Fibroblast of the aortic adventitia (primary cell): Measurements from ENCODE around the gene TMEM185B.

- CAGE, long polyA plus RNA, result no peak
Measured at GRCh38 chr2:113390159-113390906, 47.2 kb upstream of the ZNG1B start.

DNA sequence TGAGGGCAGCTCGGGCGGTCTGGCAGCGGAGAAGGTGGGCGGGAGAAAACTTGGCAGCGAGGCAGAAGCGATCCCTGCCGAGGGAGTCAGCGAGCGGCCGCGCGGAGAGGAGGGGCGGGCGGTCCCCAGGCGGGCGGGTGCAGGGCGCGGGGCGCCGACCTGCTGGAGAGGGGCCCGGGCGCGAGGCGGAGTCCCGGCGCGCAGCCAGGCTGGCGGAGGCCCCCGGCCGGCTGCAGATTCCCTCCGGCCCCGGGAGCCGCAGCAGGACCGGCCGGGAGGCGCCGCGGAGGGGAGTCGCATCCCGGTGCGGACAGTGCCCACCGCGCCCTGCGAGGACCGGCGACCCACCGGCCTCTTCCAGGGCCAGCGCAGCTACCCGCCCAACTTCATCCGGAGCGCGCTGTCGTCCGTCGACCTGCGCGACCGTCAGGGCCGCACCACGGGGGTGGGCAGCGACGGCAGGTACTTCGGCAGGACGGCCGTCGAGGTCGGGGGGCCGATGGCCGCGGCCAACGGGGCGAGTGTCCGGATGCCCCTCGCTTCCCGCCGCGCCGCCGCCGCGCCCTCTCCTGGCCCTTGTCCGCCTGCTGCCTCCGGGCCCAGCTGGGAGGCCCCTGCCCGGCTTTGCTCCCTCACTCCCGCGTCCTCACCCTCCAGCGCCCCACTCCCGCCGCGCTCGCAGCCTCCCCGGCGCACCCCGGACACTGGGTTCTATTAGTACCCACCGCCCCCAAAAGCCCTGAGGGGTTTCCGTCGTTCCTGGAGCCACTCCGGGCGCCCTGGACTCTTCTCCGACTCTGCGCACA lies 43.4 kb downstream of the FOXD4L1 start:
- CAGE, long polyA plus RNA, result no peak

DNA sequence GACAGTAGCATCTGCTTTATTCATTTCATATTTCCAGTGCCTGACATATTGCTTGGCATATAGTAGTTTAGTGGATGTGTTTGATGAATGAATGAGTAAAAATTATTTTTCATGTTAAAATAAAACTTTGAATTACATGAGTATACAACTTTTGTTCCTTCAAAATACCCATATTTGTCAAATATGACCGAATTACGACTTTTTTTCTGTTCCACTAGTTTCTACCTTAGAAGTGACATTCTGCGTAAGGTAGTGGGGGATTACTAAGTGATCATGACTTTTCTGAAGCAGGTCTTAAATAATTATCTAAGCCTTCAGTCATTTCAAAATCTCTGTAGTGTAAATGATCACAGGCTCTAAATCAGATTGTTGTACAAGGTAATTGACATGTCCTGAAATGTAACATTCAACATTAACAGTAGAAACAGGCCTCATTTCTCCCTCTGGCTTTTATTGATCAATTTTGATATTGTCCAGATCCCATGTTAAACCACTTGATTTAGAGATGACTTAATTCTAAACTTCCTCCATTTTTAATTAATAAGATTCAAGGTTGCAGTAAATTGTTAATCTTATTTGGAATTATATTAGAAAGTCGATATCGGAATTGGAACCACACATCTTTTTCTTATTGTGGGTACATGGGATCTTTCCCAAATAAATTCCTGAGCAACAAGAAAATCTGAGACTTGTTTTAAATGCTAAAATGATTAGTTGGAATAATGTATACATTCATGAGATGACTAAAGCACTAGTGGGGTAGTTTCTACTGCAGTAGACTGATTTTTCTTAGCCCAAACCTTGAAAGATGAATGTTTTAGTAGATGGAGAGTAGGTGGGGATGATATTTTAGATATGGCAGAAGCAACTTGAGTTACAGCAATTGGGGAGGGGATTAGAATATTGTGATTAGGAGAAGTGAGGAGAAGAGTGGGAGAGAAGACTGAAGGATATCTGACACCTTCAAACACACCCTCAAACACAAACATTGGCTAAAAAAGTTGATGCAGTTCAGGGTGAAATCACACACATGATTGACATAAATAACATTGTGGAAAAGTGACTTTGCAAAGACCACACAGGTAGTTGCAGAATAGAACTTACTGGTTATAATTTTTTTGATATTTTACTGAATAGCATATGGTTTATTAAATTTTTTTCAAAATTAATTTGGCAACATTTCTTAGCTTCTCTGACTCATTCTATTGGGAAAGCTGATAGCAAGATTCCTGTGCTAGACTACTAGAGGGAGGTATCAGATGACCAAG lies 72.5 kb downstream of the ACTR3 start:
- CAGE, long polyA plus RNA, result no peak

GRCh38 chr2:113974541-113975063 lies 84.7 kb downstream of the ACTR3 start:
- CAGE, long polyA plus RNA, result no peak

DNA sequence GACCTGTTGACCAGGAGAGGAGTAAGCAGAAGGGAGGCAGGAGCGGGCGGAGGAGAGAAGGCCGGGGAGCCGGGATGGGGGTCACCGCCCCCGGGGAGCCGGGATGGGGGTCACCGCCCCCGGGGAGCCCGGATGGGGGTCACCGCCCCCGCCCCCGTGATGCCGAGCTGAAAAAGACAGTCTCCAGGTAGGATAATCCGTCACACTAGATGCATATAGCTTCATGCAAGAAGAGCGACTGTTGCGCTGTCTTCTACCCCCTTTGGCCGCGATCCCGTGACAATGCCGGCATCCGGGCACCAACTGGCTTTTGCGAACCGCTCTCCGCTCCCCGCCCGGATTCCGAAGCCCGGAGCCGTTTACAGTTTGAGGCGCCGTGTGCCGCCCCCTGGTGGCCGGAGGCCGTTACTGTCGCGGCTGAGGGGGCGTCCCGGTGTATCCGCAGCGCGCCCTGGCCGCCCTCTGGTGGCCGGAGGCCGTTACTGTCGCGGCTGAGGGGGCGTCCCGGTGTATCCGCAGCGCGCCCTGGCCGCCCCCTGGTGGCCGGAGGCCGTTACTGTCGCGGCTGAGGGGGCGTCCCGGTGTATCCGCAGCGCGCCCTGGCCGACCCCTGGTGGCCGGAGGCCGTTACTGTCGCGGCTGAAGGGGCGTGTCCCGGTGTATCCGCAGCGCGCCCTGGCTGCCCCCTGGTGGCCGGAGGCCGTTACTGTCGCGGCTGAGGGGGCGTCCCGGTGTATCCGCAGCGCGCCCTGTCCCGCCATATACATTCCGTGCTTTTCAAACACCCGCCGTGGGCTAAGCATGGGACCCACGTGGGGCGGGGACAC lies 89.6 kb downstream of the ACTR3 start:
- CAGE, long polyA plus RNA, result no peak

GRCh38 chr2:117718859-117719149 lies 95.7 kb upstream of the DDX18 start:
- CAGE, long polyA plus RNA, result no peak

DNA sequence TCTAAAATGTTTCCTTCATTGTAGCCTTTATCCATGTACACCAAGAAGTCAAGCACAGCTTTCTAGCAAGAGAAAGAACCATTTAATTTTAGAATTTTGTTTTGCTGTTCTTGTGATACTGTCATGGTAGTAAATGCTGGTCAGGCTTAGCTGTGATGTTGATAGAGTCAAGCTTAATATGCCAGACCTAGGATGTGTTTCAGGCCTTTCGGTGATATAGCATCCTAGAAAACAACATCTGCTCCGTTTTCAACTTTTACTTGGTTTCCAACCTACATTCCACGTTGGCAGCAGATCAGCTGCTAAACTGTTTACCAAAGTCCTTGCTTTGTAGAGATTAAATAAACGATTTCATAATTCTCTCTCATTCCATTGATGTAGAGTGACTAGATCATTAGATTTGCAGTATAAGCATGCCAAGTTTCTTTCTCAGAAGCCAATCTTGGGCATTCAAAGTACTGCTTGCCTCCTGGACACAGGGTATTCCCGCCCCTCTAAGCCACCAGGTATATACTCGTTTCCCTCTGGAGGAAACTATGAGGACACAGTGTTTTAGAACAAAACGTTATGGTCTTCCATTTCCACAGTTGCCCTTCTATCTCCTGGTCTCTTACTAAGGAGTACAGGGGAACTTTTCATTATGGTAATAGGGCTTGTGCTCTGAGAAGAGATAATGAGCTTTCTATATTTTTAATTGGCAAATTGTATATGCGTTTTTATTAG lies 10.6 kb upstream of the INSIG2 start:
- CAGE, long polyA plus RNA, result no peak

- CAGE, long polyA plus RNA, result no peak
Measured at GRCh38 chr2:118169242-118169705, 81.0 kb downstream of the INSIG2 start.

DNA sequence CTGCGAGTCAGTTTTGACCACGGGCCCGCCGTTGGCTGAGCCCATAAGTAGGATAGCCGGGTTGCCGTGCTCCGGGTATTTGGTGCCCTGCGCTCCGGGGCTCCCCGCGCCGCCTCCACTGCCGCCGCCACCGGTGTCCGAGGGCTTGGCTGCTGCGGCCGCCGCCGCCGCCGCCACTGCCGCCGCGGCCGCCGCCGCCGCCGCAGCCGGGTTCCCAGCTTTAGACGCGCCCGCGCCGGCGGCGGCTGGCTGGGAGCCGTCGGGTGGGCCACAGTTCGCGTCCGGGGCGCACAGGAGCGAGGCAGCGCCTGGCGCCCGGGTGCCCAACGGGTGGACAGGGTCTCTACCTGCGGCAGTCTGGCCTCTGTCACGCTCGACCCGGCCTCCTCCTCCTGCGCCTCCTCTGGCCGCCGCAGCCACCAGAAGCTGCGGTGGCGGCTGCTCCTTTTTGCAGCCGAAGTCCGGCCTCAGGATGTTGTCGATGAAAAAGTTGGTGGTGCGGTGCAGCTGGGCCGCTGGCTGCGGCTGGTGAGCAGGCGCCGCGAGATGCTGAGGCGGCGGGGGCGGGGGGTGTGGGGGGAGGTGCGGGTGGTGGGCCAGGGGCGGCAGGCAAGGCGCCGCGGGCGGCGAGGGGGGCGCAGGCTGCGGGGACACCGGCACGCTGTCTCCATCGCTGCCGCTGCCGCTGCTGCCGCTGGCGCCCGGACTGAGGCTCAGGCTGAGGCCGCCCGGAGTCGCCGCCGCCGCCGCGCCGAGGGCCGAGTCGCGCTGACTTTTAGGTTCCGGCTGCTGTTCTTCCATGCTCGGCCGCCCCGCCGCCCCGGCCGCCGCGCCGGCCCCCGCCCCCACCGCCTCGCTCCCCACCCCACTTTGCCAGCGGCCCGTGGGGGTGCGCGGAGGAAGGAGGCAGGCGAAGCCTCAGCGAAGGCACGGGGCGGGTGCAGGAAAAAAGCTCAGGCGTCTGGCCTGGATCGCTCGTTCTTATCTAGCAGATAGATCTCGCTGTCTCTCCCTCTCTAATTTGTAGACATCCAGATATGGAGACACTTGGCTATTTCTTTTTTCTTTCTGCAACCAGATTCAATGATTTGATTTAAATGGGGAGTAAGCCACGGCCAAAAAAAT lies 719 bp downstream of the EN1 start:
- CAGE, long polyA plus RNA, result no peak

GRCh38 chr2:118954264-118955352 lies 12.6 kb downstream of the MARCO start:
- CAGE, long polyA plus RNA, result no peak

GRCh38 chr2:118989336-118989821 lies 47.4 kb downstream of the MARCO start:
- CAGE, long polyA plus RNA, result no peak

GRCh38 chr2:119222376-119223108 lies 1.1 kb upstream of the STEAP3 start:
- CAGE, long polyA plus RNA, result no peak

GRCh38 chr2:119352141-119352761 lies 14.4 kb downstream of the C2orf76 start:
- CAGE, long polyA plus RNA, result no peak

GRCh38 chr2:119387206-119388127 lies 20.7 kb downstream of the DBI start:
- CAGE, long polyA plus RNA, result no peak

DNA sequence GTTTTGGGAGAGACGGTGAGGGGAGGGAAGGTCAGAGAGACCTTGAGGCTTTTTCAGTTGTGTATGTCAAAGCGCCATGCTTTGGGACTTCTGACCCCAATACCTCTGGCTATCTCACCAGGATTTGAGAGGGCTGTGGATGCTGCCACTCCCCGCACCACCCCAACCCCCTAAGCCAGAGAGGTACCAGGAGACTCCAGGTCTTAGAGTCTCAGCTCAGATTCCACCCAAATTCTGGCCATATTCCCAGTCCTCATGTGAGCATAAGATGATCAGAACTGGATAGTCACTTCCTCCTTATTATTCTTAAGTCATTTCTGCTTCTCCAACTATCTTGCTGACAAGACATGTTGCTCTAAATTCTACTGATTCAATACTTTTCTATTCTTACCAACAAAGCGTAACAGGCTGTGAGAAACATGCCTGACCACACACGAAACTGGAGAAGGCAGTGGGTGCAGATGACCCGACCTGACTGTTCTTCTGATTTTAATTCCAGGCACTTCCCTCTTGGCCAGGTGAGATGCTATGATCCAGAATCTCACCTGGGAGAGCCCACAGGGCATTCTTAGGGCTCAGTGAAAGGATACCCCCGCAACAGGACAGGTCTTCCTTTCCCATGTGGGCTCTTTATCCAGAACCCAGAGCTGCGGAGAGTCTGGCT lies 2.1 kb upstream of the TMEM37 start:
- CAGE, long polyA plus RNA, result no peak

DNA sequence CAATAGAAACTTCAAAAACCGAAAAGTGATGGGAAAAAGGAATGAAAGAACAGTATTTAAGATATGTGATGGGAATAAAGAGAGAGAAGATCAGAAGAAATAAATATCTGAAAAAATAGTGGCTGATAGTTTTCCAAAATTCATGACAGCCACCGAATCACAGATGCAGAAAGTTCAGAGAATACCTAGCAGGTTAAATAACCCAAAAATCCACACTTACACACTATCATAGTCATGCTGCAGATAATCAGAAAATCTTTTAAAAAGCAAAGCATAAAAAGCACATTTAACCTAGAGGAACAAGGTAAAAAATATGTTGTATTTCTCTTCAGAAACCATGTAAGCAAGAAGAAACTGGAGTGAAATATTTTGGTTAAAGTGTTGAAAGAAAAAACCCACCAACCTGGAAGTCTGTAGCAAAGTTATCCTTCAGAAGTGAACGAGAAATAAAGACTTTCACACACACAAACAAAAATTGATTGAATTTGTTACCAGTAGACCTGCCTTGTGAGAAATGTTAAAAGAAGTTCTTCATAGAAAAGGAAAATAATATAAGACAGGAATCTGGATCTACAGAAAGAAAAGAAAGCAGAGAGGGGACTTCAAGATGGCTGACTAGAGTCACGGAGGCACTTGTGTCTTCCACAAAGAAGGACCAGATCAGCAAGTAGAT lies 110.8 kb upstream of the EPB41L5 start:
- CAGE, long polyA plus RNA, result no peak

DNA sequence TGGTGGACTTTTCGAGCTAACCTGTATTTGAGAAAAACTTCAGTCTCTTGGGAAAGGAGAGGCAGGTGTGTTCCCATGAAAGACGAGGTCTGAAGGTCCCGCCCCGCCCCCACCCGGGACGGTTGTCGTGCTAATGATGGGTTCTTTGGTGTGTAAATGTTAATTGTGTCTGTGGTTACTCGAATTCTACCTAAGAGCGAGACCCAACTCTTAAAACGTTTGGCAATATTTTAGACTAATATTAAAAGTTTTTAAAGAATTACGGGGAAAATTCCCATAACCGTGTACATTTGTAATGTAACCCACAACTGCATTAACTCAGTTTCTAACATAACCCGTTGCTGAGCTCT lies 715 bp downstream of the EPB41L5 start:
- CAGE, long polyA plus RNA, result no peak

DNA sequence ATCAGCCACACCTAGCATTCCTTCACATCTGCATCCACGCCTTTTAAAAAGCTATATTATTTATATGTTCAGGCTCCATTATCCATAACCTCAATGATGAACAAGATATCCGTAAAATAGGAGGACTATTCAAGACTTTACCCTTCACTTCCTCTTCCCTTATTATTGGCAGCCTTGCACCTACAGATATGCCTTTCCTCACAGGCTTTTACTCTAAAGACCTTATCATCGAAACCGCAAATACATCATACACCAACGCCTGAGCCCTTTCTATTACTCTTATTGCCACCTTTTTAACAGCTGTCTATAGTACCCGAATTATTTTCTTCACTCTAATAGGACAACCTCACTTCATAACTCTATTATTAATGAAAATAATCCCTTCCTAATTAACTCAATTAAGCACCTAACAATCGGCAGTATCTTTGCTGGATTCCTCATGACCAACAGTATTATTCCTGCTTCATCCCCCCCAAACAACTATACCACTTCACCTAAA lies 6.5 kb downstream of the TMEM185B start:
- CAGE, long polyA plus RNA, result no peak

GRCh38 chr2:120222675-120224057 lies at the start of gene TMEM185B:
TMEM185B (minus strand) TSS chr2:120223400.
- CAGE, long polyA plus RNA, result no peak

DNA sequence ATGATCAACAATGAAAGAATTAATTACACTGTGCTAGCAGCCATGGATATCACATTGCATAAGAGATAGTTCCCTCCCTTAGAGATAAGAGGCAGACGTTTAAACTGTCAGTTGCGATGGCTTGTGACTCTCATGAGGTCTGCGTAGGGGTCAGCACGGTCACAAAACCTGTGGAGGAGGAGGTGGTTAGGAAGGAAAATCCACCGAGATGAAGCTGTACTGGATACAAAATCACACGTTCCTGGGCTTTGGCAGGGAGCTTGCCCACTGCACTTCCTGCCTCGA lies 751 bp upstream of the RALB start:
- CAGE, long polyA plus RNA, result no peak